RPMI7951 (cell line): ENCODE measurements around a stretch of chr11.

GRCh38 chr11:46383943-46384566 is 2.6 kb downstream of the MDK start:
- RAMPAGE, long total RNA, result no peak

- RAMPAGE, long total RNA, result no peak
Observed at GRCh38 chr11:46392323-46393422, 1.1 kb upstream of the CHRM4 start.

DNA sequence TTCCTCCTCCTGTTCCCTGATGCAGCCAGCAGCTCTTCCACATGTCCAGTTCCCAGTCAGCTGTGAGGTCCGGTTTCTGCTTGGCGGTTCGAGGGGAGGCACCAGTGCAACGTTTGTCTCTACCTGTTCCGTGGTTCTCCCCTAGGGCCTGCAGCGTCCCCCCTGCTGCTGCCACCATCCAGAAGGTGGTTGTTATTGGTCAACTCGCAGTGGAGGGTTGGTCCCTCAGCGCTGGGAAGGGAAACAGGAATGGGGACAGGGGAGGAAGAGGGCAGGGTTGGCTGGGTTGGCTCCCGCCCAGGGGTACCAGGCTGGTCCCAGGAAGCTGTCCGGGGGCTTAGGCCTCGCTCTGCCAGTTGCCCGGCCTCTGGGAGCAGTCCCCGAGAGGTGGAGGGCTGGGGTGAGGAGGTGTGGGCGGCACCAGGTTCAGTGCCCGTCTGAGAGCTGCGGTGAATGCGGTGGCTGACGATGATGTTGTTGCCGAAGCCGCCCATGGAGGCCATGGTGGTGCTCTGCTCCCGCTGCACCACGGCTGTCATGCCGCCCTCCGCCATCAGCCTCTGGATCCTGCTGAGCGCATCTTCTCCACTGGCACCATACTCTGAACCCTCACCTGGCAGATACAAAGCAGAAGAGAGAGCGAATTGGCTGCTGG is 5.9 kb upstream of the CHRM4 start:
- RAMPAGE, long total RNA, result no peak

GRCh38 chr11:46408486-46409020 is 17.0 kb upstream of the CHRM4 start:
- RAMPAGE, long total RNA, result no peak

GRCh38 chr11:46534834-46535133 is 59.0 kb downstream of the AMBRA1 start:
- RAMPAGE, long total RNA, result no peak

GRCh38 chr11:46542216-46542827 is 51.5 kb downstream of the AMBRA1 start:
- RAMPAGE, long total RNA, result no peak

DNA sequence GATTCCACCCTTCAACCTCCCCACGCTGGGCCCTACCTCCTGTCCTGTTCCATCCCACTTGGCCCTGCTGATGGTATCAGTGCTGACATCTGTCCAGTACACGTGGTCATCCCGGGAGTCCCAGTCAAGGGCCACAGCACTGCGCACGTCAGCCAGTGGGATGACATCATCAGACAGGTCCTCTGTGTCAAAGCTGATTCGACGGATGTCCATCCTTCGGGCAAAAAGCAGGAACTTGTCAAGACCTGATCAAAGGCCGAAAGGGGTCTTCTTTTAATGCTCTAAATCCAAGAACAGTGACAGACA is 32.1 kb downstream of the LRP4 start:
- RAMPAGE, long total RNA, result no peak

- RAMPAGE, long total RNA, result no peak
Observed at GRCh38 chr11:46912485-46913309, 5.7 kb downstream of the LRP4 start.

DNA sequence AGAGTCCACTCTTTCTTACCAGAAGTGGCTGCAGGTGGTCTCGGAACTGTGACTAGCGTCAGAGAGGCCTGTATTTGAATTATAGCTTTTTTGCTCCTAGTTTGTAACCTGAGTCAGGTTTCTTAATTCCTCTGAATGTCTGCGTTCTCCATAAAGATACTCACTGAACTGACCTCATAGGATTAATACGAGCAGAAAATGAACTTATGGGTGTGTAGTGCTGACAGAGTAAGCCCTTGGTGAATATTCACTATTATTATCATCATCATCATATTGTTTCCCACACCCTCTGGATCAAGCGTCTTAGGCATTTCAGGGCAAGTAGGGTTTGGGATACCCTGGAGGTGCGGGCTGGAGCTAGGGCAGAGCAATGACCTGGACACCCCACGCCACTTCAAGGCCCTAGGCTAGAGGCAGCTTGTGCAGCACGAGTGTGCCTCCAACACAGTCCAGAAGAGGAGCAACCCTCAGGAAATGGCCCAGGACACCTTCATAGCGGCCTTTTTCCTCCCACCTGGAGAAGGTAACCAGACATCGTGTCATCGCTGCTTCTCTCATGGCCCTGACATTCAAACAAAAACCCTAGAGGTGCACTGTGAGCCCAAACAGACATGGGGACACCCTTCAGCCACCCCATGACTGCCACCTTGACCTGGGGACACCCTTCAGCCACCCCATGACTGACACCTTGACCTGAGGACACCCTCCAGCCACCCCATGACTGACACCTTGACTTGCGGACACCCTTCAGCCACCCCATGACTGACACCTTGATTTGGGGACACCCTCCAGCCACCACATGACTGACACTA is 28.8 kb downstream of the ARFGAP2 start:
- RAMPAGE, long total RNA, result no peak

GRCh38 chr11:47162295-47162664 is 14.4 kb downstream of the ARFGAP2 start:
- RAMPAGE, long total RNA, result no peak

GRCh38 chr11:47165586-47166390 is 10.9 kb downstream of the ARFGAP2 start:
- RAMPAGE, long total RNA, result no peak

DNA sequence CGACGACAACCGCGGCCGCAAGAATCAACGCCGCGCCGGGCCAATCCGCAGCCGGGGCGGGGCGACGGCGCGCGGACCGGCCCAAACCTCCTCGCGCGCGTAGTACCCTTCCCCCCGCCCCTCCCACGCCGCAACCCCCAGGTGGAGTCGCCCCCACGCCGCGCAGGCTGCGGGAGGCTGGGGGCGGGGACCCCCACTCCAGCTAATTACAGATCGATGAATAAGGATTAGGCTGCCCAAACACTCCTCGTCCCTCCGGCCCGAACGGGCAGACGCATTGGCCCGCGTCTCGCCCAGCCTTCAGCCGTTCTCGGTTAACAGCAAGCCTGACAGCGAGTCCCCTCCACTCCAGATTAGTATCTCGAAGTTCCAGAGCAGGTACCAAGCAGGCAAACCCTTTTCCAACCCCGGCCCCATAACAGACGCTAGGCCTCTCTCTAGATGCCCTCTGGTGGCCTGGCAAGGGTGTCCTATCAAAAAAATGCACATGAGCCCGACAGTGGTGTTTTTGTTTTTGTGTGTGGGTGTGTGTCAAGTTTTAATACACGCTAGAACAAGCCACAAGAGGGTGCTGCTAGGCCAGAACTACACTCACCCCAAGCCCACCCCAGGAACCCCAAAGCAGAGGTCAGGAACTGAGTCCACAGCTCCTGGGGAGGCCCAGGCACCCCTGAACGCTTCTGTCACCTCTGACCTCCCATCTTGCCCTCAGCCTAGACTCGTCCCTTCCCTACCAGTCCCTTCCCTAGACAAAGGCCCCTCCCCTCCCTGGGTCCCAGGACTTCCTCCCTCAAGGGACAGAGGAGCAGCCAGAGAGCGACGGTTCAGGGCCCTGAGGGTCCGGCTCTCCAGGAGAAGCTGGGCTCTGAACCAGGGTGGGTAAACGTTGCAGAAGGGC is 592 bp upstream of the ARFGAP2 start:
- RAMPAGE, long total RNA, result no peak

DNA sequence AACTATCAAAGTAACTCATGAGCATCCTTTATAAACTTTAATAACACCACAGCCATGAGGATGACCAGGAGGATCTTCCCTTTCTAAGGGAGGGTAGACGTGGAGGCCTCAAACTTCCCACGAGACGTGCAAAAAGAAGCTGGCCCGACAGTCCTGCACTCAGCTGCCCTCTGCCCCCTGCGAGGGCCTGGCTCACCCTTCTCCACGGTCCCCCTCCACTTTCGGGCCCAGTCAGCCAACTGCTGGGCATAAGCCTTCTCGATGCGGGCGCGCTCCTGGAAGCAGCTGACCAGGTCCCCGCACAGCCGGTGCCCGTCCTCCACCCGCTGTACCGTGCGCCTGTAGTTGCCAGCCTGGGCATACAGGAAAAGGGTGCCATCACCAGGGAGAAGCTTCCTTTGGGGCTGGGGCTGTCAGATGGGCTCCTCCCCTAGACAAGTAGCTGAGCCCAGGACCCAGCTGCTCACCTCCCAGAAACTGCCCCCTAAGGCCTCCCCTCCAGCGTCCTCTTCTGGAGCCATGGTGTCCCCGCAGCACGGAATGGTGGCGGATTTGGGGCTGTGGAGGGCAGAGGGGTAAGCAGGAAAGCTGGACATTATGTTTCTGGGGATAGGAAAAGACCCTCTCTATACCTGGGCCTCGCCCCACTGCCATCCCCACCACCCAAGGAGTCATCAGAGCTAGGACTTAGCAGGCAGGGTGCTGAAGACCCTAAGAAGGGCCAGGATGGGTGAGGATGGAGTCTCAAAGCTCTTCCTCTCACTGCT is 3.8 kb downstream of the PACSIN3 start:
- RAMPAGE, long total RNA, result no peak

- RAMPAGE, long total RNA, result no peak
Observed at GRCh38 chr11:47244549-47244948, 4.1 kb downstream of the ACP2 start.

DNA sequence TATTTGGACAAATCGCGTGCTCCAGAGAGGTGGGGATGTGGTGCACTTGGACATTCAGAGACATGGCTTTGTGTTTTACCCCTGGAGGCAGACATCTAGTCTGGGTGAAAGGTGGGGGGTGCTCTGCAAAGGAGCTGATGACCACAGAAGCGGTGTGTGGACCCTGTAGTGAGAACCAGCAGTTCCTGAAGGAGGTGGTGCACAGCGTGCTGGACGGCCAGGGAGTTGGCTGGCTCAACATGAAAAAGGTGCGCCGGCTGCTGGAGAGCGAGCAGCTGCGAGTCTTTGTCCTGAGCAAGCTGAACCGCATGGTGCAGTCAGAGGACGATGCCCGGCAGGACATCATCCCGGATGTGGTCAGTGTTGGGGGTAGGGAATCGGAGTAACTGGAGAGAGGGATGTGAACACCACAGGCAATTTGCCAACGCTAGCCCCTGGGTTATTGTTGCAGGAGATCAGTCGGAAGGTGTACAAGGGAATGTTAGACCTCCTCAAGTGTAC is 32.0 kb downstream of the NR1H3 start:
- RAMPAGE, long total RNA, result no peak

DNA sequence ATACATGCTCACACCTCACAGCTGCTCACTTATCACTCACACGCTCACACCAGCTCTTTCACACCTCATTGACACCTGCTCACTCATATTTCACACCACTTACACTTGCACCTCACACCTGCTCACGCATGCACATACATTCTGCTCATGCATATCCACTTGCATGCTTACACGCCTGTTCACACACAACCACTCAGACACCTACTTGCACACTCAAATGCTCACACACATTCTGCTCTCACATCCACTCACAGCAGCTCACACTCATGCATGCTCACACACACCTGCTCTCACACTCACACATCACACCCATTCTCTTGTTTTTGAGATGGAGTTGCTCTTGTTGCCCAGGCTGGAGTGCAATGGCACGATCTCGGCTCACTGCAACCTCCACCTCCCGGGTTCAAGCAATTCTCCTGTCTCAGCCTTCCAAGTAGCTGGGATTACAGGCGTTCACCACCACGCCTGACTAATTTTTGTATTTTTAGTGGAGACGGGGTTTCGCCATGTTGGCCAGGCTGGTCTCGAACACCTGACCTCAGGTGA is 4.8 kb upstream of the MYBPC3 start:
- RAMPAGE, long total RNA, result no peak

- RAMPAGE, long total RNA, result no peak
Observed at GRCh38 chr11:47357995-47358571, 5.6 kb upstream of the MYBPC3 start.

- RAMPAGE, long total RNA, result no peak
Observed at GRCh38 chr11:47358572-47359108, 6.1 kb upstream of the MYBPC3 start.

- RAMPAGE, long total RNA, result no peak
Observed at GRCh38 chr11:47368405-47368604, 10.0 kb downstream of the SPI1 start.

DNA sequence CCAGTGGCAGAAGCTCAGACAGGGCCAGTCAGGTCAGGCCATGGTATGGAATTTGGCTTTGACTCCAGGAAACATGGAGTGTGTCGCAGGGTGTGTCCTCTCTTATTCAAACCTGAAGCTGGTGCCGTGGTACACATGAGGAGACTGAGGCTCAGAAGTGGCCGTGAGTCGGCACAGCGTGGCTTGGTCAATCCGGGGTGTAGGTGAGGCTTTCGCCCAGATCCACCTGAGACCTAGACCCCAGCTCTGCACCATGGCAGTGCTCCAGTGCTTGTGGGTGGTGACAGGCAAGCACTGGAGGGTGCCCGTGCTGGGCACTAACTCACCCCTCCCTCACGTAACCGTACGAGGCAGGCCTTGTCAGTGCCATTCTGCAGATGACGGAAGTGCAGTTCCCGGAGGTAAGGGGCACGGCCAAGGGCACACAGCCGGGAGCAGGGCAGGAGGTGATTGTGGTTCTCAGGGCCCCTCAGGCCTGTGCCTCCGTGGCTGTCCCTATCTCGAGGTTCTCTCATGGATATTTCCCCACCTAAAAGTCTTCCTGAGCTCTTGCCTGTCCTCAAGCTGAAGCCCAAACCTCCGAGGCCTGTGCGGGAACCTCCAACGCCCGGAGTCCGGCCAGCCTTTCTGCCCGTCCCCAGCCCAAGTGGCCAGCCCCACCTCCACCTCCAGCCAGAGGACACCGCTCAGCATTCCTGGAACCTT is 10.7 kb upstream of the SPI1 start:
- RAMPAGE, long total RNA, result no peak